Jurkat, Clone E6-1 (cell line): ENCODE measurements around a stretch of chr18.

DNA sequence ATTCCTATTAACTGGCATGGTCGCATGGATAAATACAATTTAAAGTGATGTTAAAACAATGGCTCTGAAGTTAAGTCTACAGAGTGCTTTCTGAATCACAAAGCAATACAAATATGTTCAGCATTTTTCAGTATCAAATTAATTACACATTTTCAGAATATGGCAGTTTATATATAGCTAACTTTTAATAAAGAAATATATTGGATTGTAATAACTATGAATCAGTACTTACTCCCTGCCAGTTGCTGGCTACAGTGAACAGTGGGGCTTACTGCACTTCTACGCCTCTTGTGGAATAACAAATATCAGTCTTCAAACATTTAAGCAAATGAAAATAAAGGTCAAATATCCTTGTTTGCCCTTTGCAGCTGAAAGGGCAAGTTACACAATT is 156.9 kb upstream of the TMEM200C start:
- RRBS = no CpG with 5 or more reads among the region's 2 CpGs

DNA sequence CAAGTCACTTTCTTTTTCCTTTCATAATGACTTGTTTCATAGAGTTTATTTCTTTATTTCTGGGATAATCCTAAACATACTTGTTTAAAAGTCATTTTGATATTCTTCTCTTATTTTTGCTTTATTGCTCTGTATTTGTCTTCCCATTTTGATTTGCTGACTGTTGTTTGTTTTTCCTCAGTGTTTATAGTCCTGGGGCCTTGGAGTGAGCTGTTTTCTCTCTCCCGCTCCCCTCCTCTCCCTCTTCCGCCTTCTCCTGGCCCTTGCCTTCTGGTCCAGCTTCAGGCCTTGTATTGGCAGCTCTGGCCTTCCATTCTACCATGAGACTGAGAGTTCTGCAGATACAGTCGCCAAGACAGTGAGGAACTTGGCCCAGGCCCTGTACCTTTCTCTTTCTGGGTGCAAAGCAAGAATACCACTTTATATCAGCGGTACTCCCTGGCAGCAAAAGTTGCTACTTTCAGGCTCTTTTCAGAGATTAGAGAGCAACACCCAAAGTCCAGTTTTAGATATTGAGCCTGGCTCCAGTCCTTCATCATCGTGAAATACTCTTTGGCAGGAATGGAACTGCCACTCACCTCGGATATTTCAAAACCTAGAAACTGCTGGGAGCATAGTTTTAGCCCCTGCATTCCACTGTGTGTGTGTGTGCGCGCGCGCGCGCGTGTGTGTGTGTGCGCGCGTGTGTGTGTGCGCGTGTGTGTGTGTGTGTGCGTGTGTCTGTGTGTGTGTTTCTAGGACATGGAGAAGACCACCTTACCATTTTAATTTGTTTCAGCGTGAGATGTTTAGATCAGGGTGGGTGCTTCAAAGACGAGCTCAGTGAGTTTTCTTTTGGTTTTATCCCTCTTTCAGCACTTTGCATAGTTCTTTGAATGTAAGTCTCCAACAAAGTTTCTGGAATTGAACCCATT is 17.1 kb upstream of the L3MBTL4 start:
- RRBS = no CpG with 5 or more reads among the region's 21 CpGs

- RRBS = no CpG with 5 or more reads among the region's 6 CpGs
These were observed 33.9 kb downstream of the ARHGAP28 start for GRCh38 chr18:6763450-6763870.

DNA sequence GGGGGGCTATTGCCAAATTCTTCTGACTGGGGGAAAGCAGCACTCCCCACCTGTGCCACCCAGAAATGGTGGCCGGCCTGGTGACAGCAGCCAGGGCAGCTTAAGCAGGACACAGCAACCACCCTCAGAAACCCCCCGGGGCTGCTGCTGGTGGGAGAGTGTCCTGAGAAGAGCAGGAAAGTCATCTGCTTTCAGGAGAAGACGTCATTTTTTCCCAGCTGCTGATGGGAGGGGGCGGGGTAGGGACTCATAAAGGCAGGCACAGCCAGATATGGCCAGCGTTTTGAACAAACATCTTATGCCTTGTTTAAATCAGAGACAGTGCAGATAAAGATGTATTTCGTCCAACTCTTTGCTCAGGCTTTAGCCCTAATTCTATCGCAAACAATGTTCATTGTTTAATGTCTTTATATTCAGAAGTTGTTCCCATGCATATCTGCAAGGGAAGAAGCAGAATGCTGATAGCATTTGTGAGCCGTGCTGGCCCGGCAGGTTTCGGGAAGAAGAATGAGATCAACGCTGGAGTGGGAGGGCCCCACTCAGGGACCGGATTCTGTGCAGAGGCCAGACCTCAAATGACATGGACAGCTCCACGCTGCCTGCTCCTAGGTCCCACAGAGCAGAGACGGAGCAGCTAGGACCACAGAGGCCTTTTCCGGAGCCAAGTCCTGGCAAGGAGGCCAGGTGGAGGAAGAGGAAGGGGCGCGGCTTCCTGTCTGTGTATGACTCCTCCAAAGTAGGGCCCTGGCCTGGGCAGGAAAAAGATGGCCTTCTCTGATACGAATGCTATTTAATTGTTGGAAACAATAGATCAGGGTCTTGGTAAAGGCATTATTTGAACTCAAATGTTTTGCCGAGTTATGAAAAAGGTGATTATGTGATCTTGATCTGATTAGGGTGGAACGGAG is 139.7 kb downstream of the LRRC30 start:
- RRBS = 85% methylated on average over 4 of the region's 20 CpGs

- RRBS = no CpG with 5 or more reads among the region's 7 CpGs
These were observed 89.1 kb downstream of the PTPRM start for GRCh38 chr18:7656020-7656824.

GRCh38 chr18:7748951-7749307 is 181.8 kb downstream of the PTPRM start:
- RRBS = no CpG with 5 or more reads among the region's 2 CpGs

DNA sequence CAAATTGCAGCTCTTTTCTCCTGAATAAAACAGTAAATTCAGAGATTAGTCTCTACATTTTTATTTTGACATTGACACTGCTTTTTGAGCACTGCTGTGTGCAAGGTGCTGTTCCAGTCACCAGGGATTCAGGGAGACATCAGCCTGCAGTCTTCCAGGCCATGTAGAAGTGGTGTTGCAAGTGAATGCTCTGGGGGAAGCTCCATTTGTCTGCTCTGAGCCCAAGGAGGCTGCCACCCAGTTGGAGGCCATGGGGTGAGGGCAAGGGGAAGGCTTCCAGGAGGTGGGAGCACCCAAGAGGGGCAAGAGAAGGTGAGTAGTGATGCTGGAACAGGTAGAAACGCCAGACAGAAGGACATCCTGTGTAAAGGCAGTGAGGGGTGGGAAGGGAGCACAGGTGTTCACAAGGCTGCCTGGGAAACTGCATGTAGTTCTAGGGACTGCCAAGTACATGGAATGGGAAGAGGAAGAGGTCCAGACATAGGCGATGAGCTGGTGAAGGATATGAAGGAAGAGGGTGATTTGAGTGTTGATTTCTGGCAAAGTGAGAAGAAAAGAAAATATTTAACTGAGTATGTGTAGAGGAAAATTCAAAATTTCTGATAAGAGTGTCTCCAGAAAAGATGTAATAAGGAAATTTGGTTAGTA is 217.7 kb downstream of the PTPRM start:
- RRBS = no CpG with 5 or more reads among the region's 2 CpGs

- RRBS = no CpG with 5 or more reads among the region's 10 CpGs
These were observed 502.5 kb downstream of the PTPRM start for GRCh38 chr18:8069475-8070215.

DNA sequence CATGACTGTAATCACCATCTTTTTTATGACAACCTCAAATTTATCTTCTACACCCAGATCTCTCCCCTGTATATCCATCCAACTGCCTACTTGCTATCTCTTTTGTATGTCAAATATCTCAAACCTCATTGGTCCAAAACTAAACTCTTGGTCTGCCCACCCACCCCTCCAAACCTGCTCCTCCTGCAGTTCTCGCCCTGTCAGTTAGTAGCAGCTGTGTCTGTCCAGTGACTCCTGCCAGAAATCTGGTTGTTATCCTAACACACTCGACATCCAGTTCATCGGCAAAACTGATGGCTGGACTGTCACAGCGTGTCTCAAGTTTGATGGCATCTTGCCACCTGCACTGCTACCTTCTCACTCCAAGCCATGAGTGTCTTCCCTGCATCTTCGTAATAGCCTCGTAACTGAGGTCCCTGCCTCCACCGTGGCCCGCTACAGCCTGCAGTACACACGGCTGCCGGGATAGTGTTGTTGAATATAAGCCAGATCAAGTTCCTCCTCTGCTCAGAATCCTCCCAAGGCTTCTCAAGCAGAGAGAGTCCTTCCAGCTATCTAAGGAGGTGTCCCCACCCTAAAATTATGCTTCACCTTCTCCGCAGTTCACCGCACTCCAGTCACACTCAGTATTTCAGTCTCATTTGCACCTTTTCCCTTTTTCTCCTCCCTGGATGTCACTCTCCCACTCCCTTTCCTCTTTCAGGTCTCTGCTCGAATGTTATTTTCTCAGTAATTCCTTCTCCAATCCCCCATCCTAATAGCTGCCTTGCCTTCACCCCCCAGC is 470.0 kb upstream of the RAB12 start:
- RRBS = no CpG with 5 or more reads among the region's 13 CpGs

DNA sequence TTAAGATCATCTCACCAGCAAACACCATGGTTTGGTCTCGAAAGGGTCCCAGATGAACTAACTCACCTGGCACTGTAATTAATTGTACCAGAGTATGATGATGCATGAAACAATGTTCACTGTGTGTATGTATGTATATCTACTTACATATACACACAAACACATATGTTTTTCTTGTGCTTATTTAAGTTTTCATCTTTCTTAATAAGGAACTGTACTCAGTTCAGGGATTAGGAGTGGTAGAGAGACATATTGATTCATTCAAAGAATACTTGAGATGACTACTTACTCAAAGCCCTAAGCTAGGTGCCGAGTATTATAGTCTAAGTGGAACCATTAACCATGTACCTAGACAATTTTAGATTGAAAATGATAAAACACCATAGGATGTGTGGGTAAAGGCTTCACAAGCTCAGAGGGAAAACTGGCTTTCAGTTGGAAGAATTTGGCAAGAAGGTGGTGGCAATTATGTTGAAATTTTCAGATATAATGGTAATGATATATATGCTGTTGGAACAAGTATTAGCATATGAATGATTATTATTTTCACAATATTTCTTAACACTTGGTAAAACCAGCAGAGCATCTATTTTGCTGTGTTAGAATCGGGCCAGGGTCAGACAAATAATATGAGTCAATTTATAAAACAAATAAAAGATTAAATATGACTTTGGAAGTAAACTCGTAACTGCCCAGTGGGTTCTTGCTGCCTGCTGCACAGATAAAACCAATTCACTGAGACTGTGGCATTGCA is 436.3 kb upstream of the RAB12 start:
- RRBS = no CpG with 5 or more reads among the region's 4 CpGs

GRCh38 chr18:8211904-8212244 is 397.4 kb upstream of the RAB12 start:
- RRBS = no CpG with 5 or more reads among the region's 3 CpGs

GRCh38 chr18:8284009-8284208 is 325.3 kb upstream of the RAB12 start:
- RRBS = no CpG with 5 or more reads among the region's 1 CpG

DNA sequence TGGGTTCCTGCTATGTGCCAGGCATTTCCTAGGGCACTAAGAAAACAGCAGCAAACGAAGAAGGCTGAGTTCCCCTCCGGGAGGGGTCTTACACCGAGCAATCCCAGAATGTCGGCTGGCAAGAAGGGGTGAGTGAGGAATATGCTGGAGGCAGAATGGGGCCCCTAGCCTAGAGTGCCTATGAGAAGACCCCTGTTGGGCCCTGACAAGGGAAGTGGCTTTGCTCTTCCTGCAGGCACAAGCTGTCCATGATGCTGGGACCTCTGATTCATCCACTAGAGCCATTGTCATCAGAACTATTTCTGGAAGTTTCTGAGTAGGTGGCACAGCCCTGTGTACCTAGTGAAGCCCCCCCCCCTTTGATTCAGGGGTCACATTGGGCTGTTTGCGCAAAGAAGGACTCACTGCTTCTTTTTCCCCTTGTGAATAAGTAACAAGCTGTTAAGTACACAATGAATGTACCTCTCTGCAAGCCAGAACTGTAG is 267.9 kb upstream of the RAB12 start:
- RRBS = no CpG with 5 or more reads among the region's 5 CpGs

GRCh38 chr18:8378972-8379549 is 230.2 kb upstream of the RAB12 start:
- RRBS = no CpG with 5 or more reads among the region's 23 CpGs

GRCh38 chr18:8632722-8633536 is 23.7 kb downstream of the RAB12 start:
- RRBS = no CpG with 5 or more reads among the region's 4 CpGs

DNA sequence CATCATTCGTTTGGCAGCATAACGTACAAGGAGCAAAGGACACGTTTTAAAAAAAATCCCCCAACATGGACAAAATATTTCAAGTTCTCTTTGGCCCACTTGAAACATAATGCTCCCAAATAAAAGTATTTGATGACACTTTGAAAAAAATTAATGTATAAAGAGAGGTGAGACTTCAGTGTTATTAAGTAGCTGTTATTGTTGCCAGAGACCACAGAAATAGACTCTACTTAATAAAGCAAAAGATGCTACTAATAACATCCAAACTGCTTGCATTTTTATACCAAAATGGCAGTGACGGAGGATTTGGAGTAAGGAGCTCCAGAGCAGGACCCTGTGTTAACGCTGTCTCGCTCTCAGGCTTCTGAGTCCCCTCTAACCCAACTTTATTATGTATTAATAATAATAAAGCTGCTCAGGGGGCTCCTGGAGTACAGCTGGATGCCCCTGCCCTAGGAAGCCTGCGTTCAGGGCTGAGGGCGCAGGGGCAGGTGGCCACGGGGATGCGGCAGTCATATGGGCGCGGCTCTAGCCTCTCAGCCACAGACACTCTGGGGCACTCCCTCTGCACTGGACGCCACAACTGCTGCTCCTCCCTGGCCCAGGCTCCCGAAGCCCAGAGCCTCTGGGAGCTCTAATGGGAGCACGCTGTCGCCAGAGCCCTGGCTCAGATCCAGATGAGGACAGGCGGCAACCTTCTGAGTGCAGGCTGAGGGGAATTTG is 93.4 kb downstream of the MTCL1 start:
- RRBS = no CpG with 5 or more reads among the region's 17 CpGs

GRCh38 chr18:8951609-8952020 is 150.9 kb upstream of the NDUFV2 start:
- RRBS = no CpG with 5 or more reads among the region's 2 CpGs

DNA sequence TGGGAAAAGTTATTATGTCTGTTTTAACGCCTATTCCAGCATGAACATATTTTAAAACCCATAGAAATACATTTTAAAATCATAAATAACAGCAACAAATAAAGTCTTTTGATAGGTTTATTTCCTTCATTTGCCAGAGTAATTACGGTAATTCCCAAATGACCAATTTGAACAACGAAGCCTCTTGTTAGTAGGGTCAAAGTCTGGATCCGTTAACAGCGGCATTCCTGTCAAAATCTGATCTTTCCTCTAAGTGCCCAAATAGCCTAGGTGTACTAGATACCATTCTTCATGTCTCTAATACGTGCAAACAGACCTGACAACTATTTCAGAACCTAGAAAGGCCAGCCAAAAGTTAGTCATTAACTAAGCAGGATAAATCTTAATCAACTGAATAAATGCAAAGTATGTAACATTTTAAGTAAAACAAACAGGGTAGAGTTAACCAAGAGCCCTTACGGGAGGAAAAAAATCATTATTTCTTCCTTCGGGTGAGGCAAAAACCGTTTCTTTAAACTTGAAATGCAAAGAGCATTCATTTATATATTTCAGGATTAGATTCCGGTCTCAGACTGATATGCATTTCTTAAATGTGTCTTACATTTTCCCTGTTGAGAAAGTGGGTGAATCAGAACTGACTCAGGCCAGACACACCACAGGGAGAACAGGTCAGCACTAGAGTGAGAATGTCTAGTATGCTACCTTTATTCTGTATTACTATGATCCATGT is 141.7 kb upstream of the NDUFV2 start:
- RRBS = no CpG with 5 or more reads among the region's 10 CpGs

DNA sequence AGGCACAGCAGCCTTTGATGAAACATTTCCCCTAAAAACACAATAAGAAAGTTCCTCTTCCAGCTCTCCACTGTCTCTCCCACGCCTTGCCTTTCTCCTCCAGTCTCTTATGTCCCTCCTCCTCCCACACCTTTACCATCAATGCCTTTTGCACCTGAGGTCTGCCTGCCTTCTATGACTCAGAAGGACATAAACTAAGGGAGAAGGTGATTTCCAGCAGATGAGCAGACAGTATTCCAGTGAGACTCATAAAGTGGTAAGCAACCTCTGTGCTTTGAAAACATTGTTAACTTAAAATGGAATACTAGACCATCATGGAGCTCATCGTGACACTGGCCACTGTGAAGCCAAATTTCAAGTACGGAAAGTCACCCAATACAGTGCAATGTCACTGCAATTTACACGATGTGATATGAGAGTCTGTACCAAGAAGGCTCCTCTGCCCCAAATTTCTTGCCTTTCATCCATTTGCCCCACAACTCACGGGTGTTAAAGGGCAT is 34.1 kb upstream of the NDUFV2 start:
- RRBS = no CpG with 5 or more reads among the region's 5 CpGs

DNA sequence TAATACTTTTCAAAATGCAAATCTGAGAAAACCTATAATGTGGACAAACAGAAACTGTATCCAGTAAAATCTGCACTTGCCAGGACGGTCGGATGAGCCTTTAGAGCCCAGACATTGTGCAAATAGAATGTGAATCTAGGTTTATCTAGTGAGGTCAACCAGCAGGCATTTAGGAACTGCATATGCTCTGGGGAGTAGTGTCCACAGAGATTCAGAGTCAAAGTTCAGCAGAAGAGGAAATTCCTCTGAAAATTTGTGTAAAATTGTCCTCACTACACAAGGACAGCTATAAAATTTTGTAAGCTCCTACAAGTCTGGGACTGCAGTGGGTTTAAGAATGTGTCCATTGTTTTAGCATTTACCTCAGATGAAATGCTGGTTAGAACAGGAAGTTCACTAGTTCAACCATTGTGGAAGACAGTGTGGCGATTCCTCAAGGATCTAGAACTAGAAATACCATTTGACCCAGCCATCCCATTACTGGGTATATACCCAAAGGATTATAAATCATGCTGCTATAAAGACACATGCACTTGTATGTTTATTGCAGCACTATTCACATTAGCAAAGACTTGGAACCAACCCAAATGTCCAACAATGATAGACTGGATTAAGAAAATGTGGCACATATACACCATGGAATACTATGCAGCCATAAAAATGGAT is 9.7 kb upstream of the NDUFV2 start:
- RRBS = no CpG with 5 or more reads among the region's 3 CpGs